Skeletal muscle satellite cell (primary cell): ENCODE data around the gene KRBA2.

- CAGE, long polyA plus RNA = no peak
Measured at GRCh38 chr17:8147030-8147974, 4.9 kb downstream of the PER1 start.

- CAGE, long polyA plus RNA = no peak
Measured at GRCh38 chr17:8148018-8148562, 4.1 kb downstream of the PER1 start.

GRCh38 chr17:8155920-8155994 lies 3.6 kb upstream of the PER1 start:
- CAGE, long polyA plus RNA = no peak

GRCh38 chr17:8226984-8227759 lies 16.8 kb upstream of the AURKB start:
- CAGE, long polyA plus RNA = no peak

DNA sequence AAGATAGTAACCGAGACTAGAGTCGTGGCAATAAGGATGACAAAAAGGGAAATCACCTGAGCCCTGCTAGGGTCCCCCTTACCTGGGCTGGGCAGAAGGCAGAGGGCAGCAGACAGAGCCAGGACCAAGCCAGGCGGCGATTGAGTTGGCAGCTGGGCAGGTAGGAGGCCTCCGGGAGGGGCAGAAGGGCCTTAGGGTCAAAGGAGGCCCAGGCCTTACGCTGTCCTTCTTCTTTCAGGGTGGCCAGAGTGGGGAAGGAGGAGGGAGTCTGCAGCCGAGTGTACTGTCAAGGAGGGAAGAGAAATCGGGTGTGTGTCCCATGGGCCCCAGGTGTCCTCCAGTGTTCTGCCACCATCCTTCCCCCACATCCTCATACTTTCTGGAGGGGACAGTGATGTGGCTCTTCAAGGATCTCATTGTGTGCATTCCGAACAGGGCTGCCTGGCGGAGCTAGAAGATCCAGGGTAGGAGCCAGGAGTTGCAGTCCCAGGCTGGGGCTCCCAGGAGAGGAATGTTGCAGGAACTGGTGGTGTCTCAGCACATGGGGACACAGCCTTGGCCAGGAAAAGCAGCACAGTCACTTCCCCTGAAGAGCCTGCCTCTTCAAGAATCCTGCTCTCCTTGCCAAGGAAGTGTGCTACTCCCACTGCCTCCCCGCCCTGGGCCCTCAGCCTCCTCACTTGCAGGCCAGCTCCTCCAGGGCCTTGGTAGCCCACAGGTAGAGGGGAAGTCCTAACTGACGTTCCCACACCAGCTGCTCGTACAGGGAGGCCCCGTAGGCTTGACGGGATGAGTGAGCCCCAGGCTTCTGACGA lies 13.3 kb downstream of the CTC1 start:
- CAGE, long polyA plus RNA = no peak

DNA sequence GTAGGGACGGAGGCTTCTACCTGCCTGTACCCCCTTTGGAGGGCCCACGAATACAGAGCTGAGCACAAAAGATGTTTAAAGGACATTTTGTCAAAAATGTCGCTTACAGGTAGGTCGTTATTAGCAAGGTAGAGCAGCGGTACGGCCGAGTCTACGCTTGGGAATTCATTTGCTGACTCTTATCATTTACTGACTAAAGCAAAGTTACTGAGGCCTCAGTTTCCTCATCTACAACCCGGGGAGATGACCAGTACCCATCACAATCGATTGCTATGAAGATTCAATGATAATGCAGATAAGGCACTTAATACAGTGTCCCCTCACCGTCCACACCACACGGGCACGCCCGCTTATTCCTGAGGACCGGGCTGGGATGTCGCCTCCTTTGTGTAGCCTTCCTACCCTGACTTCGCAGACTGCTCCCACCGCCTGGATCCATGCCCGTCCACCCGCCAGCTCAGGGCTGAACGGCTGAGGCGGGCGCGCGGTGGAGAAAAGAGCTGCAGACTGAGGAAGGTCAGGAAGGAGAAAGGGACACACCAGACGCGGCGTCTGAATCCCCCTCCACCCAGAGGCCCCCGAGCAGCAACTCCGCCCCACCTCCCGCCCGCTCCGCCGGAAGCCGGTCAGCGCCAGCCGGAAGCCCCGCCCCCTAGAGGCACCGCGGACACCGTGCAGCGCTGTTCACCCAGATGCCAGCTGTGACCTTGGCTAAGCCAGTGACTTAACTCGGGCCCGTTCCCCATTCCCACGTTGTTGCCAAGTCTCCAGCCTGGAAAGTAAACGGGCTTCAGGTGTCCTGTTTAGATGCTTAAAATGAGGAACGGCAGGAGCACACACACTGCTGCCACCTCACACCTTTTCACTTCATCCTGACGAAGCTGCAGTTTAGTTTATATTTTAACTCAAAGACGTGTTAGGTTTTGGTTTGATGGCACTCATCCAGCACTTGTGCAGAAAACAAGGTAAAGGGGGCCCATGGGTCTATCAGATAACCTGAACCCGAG lies at the start of gene KRBA2:
KRBA2 (minus strand) TSS at position 593 of the 1,007 bp plus-strand sequence.
- CAGE, long polyA plus RNA = no peak

DNA sequence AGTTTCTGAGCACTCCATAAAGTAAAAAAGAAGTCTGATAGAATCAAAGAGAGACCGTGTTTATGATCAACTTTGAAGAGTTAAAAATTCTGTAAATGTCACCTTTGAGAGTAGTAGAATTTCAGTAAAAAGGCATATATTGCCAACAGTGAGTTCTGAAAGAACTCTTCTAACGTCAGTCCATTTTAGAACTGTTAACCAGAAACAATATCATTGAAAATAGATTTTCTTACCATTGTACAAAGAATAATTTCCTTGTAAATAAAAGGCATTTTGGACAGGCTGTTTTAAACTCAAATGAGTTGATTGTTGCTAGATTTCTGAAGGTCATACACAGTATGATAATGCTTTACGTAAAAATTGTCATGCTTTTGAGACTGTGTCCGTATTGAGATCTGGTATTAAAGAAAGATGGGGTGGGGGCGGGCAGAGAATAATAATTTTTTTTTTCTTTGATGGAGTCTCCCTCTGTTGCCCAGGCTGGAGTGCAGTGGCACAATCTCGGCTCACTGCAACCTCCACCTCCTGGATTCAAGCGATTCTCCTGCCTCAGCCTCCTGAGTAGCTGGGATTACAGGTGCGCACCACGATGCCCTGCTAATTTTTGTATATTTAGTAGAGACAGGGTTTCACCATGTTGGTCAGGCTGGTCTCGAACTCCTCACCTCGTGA lies 2.0 kb downstream of the NDEL1 start:
- CAGE, long polyA plus RNA = no peak

DNA sequence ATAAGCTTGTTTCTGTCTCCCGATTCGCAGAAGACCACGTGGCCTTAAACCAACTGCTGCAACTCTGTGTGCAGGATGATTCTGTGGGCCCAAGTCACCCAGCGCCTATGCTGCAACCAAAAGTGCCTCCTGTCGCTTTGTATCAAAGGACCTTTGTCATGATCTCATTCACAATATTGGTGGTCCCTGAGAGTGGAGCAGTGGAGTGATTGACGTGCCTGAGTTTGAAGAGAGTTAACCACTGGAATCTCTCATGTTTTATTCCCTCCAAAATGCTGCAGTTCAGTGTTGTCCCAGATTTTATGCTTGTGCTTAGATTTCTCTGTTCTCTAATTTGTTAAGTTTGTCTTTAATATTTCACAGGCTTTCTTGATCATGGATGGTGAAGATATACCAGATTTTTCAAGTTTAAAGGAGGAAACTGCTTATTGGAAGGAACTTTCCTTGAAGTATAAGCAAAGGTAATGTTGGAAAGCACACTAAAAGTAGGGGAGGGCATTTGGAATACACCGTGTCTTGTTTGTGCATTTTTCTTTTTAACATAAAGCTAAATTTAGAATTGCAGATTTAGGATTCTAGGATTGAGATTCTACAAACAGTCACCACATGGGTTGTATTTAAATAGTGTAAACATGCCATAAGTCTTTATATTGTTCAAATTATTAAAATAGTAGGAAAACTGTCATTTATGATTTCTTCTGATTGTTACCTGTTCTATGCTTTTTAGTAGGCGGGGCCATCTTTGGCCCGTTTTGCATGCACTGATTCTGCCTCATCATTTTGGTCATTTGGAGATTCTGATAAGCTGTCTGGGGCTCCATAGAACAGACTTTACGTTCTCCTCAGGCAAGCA lies 8.4 kb downstream of the NDEL1 start:
- CAGE, long polyA plus RNA = no peak

GRCh38 chr17:8477494-8478163 lies 41.9 kb downstream of the NDEL1 start:
- CAGE, long polyA plus RNA = no peak

- CAGE, long polyA plus RNA = no peak
Measured at GRCh38 chr17:8751692-8752315, 6.5 kb downstream of the SPDYE4 start.

- CAGE, long polyA plus RNA = no peak
Measured at GRCh38 chr17:8892205-8892788, 24.8 kb upstream of the PIK3R6 start.

GRCh38 chr17:8929748-8930174 lies 35.7 kb downstream of the PIK3R5 start:
- CAGE, long polyA plus RNA = no peak

DNA sequence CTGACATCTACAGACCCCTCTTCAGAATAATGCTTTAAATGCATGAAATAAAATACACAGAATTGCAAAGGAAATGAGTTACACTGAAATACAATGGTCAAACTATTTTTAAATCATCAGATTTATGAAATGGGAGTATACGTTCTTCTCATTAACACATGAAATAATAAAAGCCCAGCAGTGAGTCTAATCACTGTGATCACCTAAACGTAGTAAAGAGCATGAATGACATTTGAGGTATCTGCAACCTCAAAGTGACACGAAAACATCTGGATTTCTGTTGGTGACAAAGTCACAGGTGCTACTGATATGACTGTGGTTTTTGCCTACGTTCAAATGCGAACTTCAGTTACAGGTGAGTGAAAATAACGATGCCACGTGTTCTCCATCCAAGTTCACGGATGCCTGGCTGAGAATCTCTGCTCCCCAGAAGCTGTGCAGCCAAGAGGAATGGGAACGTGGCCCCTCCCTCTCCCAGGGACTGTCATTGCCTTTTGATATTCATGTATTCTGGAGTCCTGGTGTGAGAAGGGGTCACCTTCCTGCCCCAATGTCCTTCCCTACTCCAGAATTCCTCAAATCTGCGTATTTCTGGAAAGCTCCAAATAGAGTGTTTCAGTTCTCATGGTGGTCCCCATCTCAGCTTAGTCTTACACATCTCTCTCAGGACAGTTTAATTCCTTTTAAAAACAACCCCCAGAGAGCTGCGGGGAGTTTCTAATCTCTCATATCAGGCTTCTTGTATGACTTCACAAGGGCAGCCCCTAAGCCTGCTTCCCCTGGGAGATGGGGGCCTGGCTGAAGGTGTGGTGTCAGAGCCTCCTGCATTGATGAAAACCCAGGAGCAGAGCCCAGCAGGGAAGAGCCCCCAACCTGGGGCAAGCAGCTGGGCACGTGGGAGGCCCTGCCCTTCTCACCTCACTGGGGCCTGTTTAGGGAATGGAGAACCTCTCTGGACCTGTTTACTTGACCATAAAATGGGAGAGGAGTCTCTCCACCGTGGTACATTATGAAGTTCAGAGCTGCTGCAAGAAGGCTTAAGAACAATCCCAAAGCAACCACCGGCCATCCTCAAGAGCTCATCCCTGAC lies 25.8 kb downstream of the PIK3R5 start:
- CAGE, long polyA plus RNA = no peak

GRCh38 chr17:9001613-9001923 lies 19.7 kb upstream of the NTN1 start:
- CAGE, long polyA plus RNA = no peak

GRCh38 chr17:9260821-9261146 lies 239.5 kb downstream of the NTN1 start:
- CAGE, long polyA plus RNA = no peak

GRCh38 chr17:9703528-9704244 lies 58.4 kb downstream of the USP43 start:
- CAGE, long polyA plus RNA = no peak

GRCh38 chr17:9959275-9959941 lies 54.3 kb upstream of the RCVRN start:
- CAGE, long polyA plus RNA = no peak

GRCh38 chr17:10019672-10020523 lies 114.8 kb upstream of the RCVRN start:
- CAGE, long polyA plus RNA = no peak

- CAGE, long polyA plus RNA = no peak
Measured at GRCh38 chr17:10021187-10021817, 116.2 kb upstream of the RCVRN start.

DNA sequence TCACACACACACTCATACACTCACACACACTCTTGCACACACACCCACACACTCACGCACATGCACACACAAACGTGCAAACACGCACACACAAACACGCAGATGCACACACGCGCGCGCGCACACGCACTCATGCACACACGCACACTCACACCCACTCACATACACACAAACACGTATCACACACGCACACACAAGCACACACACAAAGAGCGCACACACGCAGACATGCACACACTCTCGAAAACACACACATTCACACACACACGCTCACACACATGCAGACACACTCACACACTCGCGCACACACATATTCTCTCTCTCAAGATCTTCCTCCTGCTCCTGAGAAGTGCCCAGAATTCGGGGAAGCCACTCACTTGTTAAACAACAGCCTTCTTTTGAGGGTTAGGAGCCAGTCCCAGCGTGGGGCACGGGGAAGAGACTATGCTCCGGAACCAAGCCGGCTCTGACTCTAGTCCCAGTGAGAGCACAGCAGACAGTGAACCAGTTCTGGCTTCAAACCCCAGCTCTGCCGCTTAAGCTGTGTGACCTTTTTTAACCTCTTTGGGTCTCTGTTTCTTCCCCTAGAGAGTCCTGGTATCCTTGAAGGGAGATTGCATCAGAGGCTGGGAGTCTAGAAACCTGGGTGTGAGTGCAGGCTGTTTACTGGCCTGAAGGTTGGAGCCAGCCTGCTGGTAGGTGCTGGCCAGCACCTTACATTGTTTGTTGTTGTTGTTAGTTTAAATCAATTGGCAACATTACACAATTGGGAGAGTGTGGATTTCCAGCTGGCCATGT lies 71.9 kb downstream of the GAS7 start:
- CAGE, long polyA plus RNA = no peak